REH cell (cell line): Measurements from ENCODE around the gene SMU1.

GRCh38 chr9:27542682-27542881, 13.0 kb upstream of the MOB3B start:
- PRO-cap, result no peak

DNA sequence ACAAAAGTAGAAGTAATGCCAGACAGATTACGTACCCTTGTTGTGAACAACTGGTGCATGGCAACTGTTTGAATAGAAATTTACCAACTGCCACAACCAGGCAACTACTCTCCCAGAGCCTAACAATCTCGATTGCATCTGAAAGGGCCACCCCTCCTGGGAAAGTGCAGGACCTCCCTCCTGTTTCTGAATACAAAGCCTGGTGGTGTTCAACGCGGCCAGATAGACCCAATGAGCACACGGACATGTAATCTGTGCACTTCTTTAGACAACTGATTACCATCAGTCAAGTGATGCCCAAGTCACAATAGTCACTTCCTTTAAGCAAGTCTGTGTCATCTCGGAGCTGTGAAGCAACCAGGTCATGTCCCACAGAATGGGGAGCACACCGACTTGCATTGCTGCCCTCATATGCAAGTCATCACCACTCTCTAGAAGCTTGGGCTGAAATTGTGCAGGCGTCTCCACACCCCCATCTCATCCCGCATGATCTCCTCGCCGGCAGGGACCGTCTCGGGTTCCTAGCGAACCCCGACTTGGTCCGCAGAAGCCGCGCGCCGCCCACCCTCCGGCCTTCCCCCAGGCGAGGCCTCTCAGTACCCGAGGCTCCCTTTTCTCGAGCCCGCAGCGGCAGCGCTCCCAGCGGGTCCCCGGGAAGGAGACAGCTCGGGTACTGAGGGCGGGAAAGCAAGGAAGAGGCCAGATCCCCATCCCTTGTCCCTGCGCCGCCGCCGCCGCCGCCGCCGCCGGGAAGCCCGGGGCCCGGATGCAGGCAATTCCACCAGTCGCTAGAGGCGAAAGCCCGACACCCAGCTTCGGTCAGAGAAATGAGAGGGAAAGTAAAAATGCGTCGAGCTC, 566 bp downstream of the C9orf72 start:
- PRO-cap, result no peak

GRCh38 chr9:28387255-28387568, 813.9 kb upstream of the C9orf72 start:
- PRO-cap, result no peak

GRCh38 chr9:32422325-32422739, 37.9 kb downstream of the ACO1 start:
- PRO-cap, result no peak

GRCh38 chr9:32523502-32524413, 2.2 kb downstream of the RIGI start:
- PRO-cap, result no peak

DNA sequence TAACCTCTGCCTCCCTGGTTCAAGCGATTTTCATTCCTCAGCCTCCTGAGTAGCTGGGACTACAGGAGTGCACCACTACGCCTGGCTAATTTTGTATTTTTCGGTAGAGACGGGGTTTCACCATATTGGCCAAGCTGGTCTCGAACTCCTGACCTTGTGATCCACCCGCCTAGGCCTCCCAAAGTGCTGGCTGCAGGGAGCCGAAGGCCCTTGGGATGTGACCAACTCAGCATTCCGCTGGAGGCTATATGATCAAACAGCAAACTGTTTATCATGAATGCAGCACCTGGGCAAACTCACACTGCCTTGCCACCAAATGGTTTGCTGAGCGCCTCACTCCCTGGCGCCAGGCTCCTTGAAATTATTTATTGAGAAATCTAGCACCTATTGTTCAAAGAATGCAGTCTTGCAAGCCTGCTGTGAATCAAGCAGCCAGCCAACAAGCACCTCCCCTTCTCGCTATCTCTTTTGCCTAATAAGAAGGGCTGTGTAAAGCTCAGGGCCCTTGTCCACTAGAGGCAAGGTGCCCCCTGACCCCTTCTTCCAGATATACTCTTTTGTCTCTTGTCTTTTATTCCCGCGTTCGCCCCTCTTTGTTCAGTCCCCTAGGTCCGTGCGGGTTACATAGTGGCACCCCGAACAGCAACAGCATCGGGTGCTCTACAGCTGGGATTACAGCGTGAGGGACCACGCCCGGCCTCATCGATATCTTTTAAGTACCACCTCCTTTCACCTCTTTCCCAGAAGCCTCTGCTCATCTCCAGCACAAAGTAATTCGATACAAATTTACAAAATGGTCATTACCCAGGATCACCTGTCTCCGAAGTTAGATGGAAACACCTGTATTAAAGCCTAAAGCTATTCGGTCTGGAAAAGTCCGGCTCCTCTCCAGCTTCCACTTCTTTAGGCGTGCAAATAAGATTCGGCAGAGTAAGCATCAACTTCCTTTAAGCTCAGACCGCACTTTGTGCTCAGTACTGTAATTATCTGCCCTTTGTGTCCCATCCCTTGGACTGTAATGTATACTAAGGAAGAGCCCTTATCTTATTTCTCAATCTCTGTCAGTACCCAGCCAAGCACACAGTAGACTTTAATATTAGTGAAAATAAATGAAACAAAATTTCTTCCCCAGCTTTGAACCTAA, 943 bp downstream of the RIGI start:
- PRO-cap, result bidirectional peak, plus-strand start outside the sequence, minus-strand start at position 1,020 of the sequence

DNA sequence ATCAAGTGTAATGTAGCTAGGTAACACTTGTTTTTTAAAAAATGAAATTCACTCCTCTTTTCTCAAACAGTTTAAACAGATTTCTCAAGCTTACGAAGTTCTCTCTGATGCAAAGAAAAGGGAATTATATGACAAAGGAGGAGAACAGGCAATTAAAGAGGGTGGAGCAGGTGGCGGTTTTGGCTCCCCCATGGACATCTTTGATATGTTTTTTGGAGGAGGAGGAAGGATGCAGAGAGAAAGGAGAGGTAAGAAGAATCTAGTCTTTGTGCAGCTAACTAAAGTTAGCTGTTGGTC, 1.6 kb downstream of the DNAJA1 start:
- PRO-cap, result no peak

- PRO-cap, result no peak
Observed at GRCh38 chr9:33028891-33030240, 4.3 kb downstream of the DNAJA1 start.

DNA sequence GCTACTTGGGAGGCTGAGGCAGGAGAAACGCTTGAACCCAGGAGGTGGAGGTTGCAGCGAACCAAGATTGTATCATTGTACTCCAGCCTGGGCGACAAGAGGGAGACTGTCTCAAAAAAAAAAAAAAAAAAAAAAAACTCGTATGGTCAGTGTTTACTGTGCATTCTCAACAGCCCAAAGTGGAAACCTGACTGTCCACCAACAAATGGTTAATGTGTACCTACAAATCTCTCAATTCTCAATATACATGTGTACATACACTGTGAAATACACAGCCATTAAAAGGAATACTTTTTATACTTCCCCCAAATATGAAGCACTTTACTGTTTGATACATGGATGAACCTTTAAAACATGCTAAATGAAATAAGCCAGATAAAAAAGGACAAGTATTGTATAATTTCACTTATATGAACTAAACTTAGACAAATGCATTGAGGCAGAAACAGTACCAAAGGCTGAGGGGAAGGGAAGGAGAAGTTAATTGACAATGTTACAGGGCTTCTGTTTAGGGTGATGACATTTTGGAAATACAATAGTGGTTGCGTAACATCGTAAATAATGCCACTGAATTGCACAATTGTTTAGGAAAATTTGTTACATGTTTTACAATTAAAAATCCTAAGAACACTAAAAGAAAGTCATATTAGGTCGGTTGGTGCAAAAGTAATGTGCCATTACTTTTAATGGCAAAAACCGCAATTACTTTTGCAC, 16.6 kb downstream of the DNAJA1 start:
- PRO-cap, result no peak

GRCh38 chr9:33044041-33044682, 19.1 kb downstream of the DNAJA1 start:
- PRO-cap, result no peak

DNA sequence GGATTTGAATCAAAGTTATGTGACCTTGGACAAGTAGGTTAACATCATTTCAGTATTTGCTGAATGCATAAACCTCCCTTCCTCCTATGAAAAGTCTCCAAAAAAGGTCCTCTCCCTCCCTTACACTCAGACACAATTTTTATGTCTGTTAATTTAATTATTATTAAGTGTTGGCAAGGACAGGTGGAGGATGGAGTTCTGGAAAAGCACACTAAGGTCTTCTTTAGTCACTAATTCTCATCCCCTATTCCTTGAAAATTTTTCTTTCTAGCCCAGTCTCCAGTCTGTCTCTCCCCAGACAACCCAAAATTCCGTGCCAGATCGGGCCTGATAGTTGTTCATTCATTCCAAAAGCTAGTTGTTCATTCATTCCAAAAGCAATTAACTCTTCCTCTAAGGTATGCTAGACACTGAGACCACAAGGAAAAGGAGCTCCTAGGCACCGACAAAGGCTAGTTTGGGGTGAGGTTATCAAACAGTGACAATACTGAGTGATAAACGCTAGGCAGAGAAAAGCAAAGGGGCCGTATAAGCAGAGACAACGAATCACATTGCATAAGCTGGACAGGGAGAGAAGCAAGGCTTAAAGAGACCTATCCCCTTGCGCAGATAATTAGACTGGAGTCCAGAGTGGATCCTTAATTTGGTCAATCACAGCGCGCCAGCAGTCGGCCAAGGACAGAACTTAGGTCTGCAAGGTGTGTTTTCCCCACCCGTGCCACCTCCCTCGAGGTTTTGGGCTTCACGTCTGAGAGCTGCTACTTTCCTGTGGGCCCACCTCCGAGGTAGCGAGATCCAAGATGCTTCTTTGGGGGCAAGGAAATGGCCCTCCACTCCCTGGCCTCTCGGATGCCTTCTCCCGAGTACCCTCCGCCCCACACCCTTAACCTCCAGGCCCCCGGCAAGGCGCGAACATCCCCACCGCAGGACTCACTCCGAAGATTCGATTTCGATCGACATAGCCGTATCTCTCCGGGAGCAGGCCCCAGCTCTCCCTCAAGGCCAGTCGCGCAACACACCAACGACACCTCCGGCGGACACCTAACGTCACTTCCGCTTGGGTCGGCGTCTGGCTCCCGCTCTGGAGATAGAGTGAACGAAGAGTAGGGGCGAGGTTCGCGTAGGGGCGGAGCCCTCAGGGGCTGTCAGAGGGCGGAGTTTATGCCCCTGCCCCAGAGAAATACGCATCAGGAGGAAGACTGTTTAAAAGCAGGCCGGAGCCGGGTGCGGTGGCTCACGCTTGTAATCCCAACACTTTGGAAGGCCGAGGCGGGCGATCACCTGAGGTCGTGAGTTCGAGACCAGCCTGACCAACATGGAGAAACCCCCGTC, at the start of gene SMU1:
SMU1 (minus strand) TSS at position 1,026 of the 1,332 bp plus-strand sequence.
- PRO-cap, result unidirectional peak, plus-strand start at position 549 of the sequence; bidirectional peak, plus-strand start at position 1,206 of the sequence, minus-strand start at position 1,023 of the sequence

GRCh38 chr9:33082096-33082603, 5.7 kb upstream of the SMU1 start:
- PRO-cap, result no peak

- PRO-cap, result no peak
Observed at GRCh38 chr9:33123649-33124300, 43.4 kb downstream of the B4GALT1 start.

- PRO-cap, result no peak
Observed at GRCh38 chr9:33163479-33164303, 3.4 kb downstream of the B4GALT1 start.

DNA sequence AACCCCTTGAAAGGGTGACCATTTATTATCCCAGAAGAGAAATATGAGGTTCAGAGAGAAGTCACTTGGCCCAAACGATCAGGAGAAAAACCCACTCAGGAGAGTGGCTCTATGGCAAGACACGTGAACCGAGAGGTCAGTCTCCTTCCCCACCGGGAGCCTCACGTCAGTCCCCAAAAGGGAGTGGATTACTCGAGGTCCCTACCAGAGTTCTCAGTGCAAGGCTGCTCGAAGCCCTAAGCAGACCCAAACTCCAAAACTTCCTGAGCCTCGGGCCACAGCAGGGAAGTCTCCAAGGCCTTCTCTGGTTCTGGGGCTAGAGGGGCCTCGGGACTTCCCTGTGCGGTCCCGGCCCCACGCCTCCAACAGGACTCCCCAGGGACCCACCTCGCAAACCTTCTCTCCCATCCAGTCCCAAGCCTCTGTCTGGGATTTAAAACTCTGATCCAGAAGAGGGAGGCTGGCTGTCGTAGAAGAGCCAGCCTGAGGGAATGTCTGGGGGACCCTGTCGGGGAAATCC, 882 bp downstream of the B4GALT1 start:
- PRO-cap, result no peak

DNA sequence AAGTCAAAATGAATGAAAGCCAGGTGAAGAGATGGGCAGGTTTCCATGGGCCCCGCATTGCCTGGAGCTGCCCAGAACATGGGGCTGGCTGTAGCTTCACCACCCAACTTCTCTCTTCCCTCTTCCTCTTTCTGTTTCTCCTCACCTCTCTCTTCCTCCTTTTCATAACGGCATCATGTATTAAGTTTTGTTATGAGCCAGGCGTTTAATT, 13.1 kb upstream of the SPINK4 start:
- PRO-cap, result no peak

DNA sequence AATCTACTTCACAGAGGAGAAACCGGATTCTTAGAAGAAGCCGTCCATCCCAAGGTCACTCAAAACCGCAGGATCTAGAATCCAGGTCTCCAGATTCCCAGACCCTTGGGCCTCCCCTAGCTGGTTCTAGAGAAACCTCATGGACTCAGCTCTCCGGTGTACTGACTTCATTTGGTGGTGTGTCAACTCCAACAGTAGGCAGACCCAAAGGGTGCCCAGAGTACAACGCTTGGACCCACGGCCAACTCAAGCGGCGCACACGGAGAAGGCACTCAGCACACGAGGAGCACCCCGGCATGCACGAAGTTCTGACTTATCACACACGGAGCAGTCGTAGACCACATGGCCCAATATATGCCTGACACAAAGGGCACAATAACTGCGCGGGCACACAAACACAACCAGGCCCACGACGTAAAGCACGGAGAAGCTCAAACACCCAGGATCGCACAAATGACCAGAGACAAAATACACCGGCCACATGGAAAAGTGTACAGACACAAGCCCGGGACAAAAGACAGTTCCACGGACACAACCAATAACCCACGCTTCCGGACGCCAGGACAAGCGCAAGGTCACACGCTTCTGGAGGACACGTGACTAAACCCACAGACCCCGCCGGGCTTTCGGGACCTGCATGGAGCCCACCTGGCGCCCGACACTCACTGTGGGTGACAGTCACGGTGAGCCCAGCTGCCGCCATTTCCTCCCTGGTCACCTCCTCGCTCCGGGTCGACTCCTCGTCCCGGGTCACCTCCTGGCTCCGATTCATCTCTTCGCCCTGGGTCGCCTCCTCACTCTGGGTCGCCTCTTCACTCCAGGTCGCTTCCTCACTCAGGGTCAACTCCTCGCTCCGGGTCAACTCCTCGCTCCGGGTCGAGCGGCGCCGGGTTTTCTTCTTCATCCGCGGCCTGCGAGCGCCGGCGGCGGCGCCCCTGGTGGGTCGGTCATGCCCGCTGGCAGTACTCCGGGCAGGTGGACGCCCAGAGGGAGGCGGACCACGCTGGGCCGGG, 644 bp downstream of the BAG1 start:
- PRO-cap, result no peak

GRCh38 chr9:33290773-33291428, 585 bp downstream of the NFX1 start:
- PRO-cap, result bidirectional peak, plus-strand start at chr9:33291015, minus-strand start at chr9:33291140

- PRO-cap, result no peak
Observed at GRCh38 chr9:33298356-33298555, 7.9 kb downstream of the NFX1 start.

- PRO-cap, result no peak
Observed at GRCh38 chr9:33415444-33416069, 13.2 kb upstream of the AQP7 start.